Temporal lobe (tissue), 2 donors: ENCODE results near the gene APIP.

DNA sequence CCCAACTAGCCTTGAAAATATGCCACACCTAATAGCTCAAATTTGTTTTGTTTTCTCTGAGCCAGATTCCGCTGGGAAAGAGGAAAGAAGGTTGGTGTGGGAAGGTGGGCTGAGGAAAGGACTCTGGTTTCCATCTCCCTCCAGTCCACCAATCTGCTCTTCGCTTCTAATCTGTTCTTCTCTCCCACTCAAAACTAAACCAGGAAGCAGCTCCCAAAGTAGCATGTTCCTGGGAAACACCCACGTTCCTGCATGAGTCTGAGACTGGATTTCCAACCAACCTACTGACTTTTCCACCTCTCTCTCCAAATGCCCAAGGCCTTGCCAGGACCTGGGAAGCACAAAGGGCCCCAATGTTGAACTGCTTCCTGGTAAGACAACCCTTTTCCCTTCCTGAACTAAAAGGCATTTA is 110.2 kb downstream of the WT1 start:
- RAMPAGE, long total RNA: no peak

DNA sequence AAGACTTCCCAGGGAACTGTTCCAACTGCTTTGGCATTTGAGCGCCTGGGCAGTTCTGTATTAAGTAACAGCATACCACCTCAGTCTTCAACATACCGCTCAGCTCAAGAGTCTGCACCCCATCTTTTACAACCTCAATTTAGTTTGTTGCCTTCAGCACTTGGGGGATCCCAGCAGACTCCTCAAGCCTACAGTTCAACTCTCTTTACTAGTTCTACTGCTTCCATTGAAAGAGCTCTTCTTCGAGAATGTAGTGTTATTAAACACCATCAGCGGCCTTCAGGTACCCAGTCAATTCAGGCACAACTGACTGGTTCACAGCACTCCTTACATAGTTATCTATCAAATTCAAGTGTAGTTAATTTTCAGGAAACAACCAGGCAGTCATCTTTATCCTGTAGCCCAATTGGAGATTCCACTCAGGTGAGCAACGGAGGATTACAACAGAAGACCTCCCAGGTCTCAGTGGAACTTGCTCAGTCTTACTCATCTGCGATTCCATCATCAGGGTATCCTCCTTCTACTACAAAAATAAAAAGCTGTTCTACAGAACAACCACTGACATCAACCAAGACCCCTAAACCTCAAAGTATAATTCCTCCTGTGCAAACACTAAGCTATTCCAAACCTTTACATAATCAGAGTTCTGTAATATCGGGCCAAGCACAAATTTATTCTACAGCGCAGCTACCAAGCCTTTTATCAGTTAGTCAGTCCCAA is 39.5 kb downstream of the QSER1 start:
- RAMPAGE, long total RNA: no peak

DNA sequence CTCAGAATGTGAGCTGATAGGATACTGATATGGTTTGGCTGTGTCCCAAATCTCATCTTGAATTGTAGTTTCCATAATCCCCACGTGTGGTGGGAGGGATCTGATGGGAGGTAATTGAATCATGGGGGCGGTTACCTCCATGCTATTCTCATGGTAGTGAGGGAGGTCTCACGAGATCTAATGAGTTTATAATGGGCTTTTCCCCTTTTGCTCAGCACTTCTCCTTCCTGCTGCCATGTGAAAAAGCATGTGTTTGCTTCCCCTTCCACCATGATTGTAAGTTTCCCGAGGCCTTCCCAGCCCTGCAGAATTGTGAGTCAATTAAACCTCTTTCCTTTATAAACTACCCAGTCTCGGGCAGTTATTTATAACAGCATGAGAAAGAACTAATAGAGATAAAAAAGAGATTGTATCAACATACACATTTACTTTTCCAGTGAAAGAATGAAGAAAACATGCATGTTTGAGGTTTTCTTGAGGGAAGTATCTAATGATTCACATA is 17.3 kb upstream of the CSTF3 start:
- RAMPAGE, long total RNA: no peak

- RAMPAGE, long total RNA: no peak
These were observed 9.5 kb downstream of the C11orf91 start for GRCh38 chr11:33691042-33691683.

- RAMPAGE, long total RNA: no peak
These were observed 3.8 kb downstream of the C11orf91 start for GRCh38 chr11:33696811-33697337.

DNA sequence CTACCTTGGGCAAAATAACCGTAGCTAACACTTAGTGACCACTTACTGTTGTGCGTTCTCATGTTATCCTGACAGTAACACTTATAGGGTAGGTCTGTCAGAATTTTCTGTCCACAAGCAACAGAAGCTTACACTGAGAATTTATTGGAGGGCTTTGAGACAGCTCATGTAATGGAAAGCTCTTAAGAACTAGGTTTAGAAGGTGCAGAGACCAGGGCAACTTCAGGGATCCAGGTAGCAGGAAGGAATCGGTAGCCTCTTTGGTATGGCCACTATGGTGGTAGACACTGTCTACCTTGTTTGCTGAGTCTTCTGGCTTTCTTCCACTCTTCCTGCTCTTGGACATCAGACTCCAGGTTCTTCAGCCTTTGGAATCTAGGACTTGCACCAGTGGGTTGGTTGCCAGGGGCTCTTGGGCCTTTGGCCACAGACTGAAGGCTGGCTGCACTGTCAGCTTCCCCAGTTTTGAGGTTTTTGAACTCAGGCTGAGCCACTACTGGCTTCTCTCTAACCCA is 4.6 kb upstream of the C11orf91 start:
- RAMPAGE, long total RNA: no peak

GRCh38 chr11:33721265-33721937 is 14.8 kb downstream of the CD59 start:
- RAMPAGE, long total RNA: no peak

DNA sequence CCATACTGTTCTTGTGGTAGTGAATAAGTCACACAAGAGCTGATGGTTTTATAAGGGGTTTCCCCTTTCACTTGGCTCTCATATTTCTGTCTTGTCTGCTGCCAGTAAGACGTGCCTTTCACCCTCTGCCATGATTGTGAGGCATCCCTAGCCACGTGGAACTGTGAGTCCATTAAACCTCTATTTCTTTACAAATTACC is 4.4 kb downstream of the CD59 start:
- RAMPAGE, long total RNA: no peak

- RAMPAGE, long total RNA: no peak
These were observed 5.7 kb upstream of the CD59 start for GRCh38 chr11:33741712-33742444.

DNA sequence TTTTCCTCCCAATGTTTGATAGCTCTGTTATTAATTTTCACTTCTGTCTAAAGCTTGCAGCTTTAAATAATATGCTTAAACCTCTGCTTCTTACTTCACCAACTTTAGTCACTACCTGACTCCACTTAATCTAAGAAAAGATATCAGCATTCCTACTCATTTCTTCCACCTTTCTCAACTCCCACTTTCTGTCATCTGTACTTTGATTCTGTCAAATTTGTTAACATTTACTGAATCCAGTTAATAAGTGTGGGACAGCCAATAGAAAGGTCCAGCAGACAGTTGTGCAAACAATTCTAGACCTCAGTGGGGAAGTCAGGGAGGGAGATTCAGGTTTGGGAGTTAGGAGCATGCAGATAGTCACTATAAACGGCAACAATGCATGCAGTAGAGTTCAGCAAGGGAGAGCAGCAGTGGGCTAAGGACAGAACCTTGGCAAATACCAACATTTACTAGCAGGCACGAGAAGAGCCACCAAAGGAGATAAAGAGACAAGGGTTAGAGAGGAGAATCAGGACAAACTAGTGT is 4.1 kb downstream of the FBXO3 start:
- RAMPAGE, long total RNA: no peak

- RAMPAGE, long total RNA: no peak
These were observed 20.1 kb downstream of the CAPRIN1 start for GRCh38 chr11:34071500-34072137.

DNA sequence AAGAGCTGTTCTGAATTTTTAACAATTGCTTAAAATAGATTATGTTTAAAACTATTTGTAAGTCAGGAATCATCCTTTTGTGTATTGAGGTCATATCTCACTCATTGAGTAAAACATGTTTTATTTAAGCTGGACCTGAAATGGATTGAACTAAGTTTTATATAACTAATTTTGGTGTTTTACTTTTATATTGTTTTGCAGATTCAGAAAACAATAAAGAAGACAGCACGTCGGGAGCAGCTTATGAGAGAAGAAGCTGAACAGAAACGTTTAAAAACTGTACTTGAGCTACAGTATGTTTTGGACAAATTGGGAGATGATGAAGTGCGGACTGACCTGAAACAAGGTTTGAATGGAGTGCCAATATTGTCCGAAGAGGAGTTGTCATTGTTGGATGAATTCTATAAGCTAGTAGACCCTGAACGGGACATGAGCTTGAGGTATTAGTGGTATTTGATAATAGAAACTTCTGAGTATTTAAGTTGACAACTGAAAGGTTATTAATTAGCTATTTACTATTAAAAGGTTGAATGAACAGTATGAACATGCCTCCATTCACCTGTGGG is 24.6 kb downstream of the CAPRIN1 start:
- RAMPAGE, long total RNA: no peak

GRCh38 chr11:34192365-34192776 is 86.9 kb downstream of the NAT10 start:
- RAMPAGE, long total RNA: no peak

DNA sequence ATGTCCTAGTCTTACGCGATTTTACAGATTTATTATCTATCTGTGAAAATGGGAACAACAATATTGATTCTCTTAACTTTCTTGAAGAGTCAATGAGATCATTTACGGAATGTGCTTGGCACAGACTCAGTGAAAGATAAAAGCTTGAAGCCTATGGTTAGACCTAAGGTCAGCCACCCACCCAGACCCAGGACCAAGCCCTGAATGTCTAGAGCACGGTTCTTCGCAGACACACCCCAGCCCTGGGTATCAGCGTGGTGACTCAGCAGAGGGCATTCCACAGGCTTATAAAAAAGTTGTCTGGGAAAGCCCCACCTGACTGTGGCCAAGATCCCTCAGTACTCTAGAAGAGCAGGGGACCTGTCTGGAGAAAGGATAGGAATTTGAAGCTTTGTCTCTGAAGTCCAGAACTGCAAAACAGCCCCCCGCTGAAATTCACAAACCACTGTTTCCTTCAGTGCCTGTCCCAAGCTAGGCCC is 114.2 kb downstream of the ABTB2 start:
- RAMPAGE, long total RNA: no peak

DNA sequence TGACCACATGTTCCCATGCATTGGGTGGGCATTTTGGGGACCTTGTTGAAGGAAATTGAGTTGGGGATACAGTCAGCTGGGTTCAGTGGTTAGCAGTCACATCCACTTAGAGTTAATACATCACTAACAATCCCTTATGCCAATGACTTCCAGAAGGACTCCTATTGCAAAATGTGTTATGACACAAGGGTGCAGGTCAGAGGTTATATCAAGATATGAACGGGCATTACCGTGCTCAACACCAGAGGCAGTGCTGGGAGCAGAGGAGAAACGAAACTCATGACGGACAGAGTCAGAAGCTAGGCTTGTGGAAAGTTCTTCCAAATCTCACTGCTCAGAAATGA is 48.6 kb downstream of the ABTB2 start:
- RAMPAGE, long total RNA: no peak

DNA sequence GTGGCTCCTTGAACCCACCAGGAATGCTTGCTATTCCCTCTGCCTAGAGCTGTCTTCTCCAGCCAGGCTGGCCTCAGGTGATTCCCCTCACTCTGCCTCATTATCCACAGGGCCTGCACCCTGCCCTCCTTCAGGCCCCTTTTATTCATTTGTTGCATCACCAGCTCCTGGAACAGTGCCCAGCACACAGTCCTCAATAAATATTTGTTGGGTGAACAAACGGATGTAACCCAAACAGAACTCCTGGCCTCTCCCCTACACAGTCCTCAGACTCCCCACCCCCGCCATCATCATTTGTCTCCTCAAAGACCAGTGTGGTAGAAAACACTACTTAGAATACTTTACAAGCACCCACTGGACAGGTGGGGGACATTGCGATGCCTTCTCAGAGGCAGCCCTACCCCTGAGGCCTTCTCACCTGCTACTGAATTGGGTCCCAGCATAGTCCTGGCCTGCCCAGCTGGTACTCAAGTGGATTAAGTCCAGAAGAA is 12.5 kb downstream of the ABTB2 start:
- RAMPAGE, long total RNA: no peak

DNA sequence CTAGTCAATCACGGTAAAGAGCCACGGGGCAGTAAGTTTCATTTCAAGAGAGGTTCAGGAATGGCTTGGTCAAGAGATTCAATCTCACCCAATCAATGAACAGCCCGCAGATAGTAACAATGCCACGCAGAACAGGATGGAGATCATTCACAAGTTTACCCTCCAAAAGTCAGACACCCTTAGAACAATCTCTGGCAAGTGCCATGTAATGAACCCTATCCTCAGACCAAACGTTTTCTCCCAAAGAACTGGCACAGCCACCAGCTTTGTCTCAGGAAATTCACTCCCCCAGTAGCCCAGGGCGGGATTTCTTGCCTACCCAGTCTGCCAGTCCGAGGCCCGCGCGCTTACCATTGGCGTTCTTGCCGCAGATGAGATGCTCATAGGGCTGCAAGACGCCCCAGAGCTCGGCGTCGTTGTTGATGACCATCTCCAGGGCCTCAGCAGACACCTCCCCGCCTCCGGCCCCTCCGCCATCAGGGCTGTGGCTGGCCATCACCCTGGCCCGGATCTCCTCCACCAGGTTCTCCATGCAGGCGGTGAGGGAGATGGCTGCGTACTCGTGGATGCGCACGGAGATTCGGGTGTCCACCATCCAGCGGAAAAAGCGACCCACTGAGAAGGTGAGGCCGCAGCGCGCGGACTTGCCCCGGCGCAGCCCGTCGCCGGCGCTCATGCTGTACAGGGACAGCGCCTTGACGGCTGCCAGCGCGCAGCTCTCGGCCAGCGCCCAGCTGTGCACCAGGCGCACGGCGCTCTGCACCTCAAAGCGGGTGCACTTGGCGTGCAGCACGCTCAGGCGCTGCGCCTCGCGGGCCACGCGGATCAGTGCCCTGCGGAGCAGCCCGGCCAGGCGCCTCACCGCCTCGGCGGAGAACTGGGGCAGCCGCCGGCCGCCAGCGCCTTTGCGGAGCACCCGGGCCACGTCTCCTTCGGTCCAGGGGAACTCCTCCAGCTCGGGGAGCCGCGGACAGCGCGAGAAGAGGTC is 1.2 kb downstream of the ABTB2 start:
- RAMPAGE, long total RNA: no peak

DNA sequence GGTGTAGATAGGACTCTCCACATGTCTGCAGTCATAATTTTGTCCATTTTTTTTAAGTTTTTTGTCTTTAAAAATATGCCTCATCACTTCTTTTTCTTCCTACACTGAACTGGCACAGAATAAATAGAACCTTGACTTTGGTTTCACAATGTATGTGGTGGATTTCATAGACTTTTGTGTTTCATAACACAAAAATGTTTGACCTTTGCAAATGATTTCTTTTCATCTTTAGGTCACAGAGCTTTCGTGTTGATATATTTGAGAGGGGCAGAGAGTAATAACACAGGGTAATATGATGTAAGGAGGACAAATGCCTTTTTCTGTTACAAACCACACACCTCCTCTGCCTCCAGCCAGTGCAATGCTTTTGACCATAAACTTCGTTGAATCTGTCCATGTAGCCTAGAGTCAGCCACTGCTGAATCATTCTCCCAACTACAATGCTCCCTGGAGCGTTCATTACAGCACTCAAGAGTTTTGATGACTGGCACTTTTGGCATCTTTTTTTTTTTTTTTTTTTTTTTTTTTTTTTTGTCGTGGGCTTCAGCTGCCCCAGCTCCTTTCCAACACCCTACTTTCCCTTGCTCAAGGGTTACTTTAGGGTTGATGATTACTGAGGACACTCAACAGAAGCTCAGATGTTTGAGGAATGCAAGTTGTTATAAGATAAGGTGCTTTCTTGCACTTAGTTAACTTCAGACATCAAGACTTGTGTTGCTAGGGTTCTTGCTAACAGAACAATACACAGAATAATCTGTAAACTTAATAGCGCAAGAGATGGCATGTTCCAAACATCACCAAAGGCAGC is 11.4 kb upstream of the CAT start:
- RAMPAGE, long total RNA: no peak

GRCh38 chr11:34600168-34601219 is 20.4 kb upstream of the EHF start:
- RAMPAGE, long total RNA: no peak

GRCh38 chr11:34915997-34916748 is at the start of gene APIP:
TSS of gene APIP (minus strand) at chr11:34916379.
- RAMPAGE, long total RNA: no peak